AG10803 (cell line): ENCODE measurements around a stretch of chr10.

DNA sequence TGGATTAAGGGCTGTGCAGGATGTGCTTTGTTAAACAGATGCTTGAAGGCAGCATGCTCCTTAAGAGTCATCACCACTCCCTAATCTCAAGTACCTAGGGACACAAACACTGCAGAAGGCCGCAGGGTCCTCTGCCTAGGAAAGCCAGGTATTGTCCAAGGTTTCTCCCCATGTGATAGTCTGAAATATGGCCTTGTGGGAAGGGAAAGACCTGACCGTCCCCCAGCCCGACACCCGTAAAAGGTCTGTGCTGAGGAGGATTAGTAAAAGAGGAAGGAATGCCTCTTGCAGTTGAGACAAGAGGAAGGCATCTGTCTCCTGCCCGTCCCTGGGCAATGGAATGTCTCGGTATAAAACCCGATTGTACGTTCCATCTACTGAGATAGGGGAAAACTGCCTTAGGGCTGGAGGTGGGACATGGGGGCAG, 492.0 kb downstream of the GLRX3 start:
- RRBS = no CpG with 5 or more reads among the region's 8 CpGs

DNA sequence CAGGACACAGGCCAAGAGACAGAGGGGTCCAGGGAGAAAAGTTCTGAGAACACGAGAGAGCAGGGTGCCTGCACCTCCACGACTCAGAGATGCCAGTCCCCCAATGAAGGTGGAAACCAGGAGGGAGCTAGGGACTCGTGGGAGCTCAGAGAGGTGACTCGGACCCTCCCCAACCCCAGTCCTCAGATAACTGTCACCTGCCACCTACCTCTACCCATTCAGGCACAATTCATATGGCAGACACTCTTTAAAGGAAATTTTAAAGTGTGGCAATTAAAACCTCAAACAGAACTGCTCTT, 166.7 kb upstream of the PPP2R2D start:
- RRBS = no CpG with 5 or more reads among the region's 4 CpGs

GRCh38 chr10:131841038-131841406, 59.8 kb upstream of the PPP2R2D start:
- RRBS = no CpG with 5 or more reads among the region's 11 CpGs

DNA sequence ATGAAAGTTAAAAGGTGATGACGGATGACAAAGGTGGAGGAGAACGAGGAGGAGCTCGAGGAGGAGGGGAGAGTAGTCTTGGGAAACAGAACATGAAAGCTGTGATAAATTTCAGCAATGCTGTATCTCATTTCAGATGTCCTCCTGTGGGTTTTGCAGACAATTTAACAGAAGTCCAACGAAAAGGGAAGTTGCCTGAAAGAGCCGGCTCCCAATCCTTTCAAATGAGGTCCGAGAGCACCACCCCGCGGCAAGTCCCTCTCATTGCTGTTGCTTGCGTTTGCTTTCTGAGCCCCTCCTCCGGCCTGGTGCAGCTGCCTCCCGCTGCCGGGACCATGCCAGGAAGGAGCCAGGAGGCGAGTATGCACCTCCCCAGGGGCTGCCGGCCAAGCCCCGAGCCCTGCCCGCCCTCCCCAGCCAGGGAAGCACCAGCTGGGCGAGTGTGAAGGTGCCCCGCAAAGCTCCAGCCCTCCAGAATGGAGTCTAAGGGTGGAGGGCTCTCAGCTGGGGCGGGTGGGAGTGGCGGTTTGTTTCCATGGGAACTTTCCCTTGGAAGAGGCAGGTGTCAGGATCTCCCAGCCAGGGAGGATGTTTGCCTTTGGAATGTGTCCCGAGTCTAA, 25.9 kb upstream of the PPP2R2D start:
- RRBS = no CpG with 5 or more reads among the region's 21 CpGs

DNA sequence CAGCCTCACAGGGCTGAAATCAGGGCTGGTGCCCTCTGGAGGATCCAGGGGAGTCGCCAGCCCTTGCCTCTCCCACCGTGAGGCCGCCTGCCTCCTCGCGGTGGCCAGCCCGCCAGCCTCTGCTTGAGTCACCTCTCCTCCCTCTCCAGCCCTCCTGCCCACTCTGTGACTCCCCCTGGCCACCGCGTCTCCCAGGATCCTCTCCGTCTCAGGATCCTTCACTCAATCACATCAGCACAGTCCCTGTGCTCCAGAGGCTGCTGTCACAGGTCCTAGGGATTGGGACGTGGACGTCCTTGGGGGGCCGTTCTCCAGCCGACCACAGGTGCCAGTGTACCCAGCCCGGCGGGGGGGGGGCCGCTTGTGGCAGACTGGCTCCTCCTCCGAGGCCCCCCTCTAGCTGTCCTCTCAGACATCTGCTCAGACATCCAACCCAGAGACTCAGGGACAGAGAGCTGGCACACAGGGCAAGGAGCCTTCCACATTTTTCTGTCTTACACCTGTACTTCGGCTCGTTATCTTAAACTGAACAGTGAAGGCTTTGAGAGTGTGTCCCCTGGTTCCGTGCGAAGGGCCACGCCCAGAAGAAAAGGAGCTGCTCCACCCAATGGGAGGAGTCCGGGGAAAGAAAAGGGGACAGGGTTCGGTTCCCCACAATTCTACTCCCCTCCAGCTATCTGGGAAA, 9.4 kb upstream of the PPP2R2D start:
- RRBS = no CpG with 5 or more reads among the region's 24 CpGs

DNA sequence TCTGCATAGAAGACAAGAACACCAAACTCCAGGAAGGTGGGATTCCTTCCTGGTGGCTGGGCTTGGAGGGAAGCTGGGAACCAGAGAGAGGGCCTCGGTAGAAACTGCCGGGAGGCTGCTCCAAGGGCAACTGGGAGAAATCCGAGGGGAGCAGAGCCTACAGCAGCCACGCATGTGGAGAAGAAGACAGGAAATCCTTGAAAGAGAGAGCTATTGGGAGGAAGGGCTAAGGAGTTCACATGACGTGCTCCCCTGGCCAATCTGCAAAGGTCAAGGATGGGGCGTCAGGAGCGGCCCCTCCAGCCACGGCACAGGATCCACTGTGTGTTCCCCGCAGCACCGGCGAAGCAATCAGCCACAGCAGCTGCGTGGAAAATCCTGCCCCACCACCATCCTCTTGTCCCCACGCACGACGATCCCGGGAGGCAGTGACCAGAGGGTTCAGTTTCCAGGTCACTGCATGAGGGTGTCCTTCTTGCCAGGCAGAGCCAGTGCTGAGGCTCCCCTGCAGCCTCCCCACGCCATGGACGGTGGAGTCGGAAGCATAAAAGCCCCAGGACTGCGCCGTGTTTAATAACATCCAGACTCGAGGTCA, 8.7 kb upstream of the PPP2R2D start:
- RRBS = no CpG with 5 or more reads among the region's 22 CpGs

GRCh38 chr10:131900241-131900736, 519 bp upstream of the PPP2R2D start:
- RRBS = no CpG with 5 or more reads among the region's 50 CpGs

DNA sequence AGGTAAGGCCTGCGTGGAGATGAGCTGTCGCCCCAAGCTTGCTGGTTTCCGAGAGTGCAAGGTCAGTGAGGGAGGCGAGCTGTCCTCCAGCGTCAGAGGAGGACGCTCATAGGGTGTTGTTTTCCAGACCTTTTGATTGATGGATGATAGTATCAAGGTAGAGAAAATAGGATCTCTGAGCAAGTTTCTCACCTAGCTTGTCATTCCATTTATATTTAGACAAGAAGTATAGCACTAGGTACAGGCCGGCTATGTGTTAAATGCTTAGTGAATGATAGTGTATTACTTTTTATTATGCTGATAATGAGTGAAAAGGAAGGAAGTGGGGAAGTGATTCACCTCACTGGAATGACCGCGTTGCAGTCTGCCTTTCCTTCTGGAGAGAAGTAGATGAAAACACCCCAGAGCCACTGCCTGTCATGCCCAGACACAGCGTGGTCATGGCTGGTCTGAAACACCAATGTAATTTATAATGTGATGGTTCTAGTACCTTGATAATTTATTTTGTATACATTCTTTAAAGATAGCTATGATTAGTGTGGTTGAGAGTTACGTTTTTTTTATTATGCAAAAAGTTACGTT, 33.8 kb downstream of the BNIP3 start:
- RRBS = no CpG with 5 or more reads among the region's 12 CpGs

GRCh38 chr10:131956722-131957857, 24.6 kb downstream of the BNIP3 start:
- RRBS = no CpG with 5 or more reads among the region's 22 CpGs

GRCh38 chr10:131975618-131975980, 6.1 kb downstream of the BNIP3 start:
- RRBS = no CpG with 5 or more reads among the region's 7 CpGs

DNA sequence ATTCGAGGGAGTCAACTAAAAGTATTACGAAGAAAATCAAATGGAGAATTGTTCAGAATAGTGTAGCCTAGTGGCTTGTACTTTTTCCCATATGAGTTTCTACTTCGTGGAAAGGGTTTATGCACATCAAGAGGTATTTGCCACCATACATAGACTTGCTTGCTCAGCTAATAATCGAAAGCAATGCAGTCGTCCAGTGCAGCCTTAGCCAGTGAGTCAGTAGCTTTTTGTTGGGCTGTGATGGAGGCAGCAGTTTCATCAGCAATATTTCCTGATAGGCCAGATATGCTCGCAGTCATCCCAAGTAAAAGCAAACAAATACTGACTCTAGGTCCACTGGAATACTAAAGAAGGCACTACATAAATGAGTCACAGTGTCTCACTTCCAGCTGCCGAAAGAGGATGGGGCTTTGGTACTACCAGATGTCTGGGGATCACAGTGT, 2.0 kb upstream of the BNIP3 start:
- RRBS = no CpG with 5 or more reads among the region's 7 CpGs

- RRBS = no CpG with 5 or more reads among the region's 25 CpGs
These were observed 10.6 kb upstream of the DPYSL4 start for GRCh38 chr10:132175797-132176858.

GRCh38 chr10:132185675-132186033, 1.1 kb upstream of the DPYSL4 start:
- RRBS = 3% methylated on average over 38 of the region's 43 CpGs

DNA sequence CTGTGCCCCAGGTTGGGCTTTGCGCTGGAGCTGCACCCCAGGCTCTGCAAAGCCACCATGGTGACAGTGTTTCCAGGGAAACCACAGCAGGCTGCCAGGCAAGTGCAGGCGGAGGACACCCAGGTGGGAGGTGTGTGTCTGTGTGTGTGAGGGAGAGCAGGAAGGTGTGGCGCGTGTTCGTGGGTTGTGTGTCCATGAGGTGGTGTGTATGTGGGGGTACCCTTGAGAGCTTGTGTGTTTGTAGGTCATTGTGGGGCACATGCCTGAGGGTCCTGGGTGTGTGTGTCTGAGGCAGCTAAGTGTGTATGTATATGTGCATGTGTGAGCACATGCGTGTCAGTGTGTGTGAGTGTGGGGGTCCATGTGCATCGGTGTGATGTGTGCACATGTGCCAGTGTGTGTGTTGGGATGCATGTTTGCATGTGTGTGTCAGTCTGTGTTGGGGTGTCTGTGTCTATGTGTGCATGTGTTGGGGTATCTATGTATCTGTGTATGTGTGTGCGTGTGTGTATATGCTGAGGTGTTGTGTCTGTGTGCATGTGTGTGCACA, 33.1 kb downstream of the PWWP2B start:
- RRBS = no CpG with 5 or more reads among the region's 8 CpGs

GRCh38 chr10:132444681-132445436, 47.9 kb downstream of the PWWP2B start:
- RRBS = no CpG with 5 or more reads among the region's 12 CpGs

GRCh38 chr10:132459440-132460217, 62.6 kb downstream of the PWWP2B start:
- RRBS = no CpG with 5 or more reads among the region's 24 CpGs

DNA sequence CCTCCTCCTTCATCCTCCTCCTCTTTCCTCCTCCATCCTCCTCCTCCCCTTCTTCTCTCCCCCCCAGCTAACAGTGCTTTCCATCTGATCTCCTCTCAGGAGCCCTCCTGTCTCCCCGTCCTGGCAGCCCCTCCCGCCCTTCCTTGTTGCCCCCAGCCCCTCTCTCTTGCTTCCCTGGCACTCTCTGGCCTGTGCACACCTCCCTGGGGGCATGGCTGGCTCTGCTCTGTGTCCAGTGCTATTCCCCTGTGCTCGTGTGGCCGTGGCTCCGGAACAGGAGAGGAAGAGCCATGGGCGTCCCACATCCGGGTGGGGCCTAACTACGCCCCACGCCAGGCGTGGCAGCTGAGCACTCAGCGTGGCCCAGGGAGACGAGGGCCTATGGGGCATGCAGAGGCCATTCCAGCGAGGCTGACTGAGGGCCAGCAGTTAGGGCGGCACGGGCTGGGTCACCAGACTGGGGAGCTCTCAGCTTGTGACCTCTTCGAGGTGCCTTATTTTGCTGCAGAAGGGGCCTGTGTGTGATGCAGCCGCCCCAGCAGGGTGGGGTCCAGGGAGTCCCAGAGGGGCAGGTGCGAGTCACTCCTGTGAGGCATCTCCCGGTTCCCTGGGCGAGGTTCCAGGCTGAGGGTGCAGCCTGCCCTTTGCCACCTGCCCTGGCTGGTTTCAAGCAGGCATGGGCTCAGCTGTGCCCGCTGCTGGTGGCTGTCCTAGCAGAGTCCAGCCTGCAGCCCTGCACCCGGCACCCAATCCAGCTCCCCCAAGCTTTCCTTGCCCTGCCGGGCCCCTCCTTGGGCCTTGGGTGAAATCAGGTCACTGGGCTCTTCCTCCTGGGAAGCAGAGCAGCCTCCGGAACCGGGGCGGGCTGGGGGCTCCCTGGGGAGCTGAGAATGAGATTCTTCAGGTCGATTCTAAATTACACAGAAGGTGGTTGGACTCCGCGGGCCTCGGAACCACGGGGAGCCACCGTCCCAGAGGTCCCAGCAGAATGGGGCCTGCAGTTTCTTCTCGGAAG, 64.6 kb downstream of the PWWP2B start:
- RRBS = 26% methylated on average over 2 of the region's 33 CpGs

DNA sequence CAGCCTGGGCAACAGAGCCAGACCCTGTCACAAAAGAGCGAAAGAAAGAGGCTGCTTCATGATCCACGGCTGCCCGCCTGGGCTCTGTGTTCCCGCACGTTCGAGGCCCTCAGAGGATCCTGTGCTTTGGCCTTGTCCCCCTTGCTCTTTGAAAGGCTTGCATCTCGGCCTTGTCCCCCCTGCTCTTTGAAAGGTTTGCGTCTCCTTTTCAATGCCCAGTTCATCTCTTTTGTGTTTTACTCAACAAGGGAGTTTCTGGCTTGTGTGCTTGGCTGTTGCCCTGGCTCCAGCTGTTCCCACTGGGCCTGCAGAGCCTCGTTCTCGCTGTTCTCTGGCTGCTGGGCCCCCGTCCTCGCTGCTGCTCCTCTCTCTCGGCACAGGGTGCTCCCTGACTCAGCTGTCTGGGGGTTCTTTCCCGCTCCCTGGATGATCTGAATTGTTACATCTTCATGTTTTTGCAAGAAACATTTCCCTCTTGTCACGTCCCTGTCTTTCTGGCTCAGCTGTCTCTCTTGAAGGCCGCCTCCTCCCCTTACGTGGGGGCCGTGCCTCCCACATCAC, 45.1 kb upstream of the INPP5A start:
- RRBS = no CpG with 5 or more reads among the region's 18 CpGs

GRCh38 chr10:132516495-132517866, 20.6 kb upstream of the INPP5A start:
- RRBS = 17% methylated on average over 14 of the region's 47 CpGs

DNA sequence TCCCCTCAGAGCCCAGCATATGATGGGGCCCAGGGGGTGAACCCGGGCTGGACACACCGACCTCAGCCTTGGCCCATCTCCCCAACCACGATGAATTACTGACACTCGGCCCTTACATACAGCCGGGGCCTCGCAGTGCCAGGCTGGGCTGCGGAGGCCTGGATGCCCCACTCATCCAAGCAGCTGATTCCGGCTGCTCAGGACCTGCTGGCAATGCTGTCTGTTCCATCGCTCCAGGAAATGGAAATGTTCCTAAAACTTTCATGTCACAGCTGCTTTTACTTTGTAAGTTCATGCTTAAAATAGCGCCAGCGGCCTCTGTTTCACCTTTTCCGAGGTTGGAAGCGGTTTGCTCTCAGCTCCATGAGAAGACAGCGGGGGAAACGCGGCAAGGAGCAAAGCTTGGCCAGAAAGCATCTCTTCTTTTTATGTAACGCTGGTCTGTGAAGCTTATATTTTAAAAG, 17.2 kb upstream of the INPP5A start:
- RRBS = 9% methylated on average over 7 of the region's 17 CpGs